ENCODE data around the genes MSX2, KIAA1191, CLTB, TSPAN17 and UNC5A.

- RRBS = no CpG with 5 or more reads among the region's 16 CpGs
Observed at GRCh38 chr5:174503407-174504244, 220.8 kb upstream of the MSX2 start.

DNA sequence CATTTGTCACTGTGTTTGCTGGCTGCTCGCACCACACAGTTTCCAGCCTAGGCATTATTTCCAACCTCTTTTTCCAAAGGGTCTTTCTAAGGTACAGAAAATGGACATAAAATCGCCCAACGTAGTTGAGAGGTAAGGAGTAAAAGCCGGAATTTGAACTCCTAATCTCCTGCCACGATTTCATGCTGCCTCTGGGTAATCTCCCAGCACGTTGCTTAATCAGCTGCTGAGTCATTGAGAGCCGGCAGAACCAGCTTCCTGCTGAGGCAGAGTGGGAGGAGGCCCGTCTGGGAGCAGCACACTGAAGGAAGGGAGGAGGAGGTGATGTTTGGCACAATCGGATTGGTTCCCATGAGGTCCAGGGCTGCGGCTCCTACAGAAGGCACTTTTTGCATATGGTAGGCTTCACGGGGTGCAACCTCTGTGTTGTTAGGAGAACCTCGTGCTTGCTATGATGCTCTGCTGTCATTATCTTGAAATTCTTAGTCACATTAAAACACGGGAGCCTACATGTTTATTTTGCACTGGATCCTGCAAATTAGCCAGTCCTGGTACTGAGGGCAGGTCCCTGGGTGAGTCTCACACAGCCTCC is 191.8 kb upstream of the MSX2 start:
- RRBS = 2% methylated on average over 4 of the region's 13 CpGs

DNA sequence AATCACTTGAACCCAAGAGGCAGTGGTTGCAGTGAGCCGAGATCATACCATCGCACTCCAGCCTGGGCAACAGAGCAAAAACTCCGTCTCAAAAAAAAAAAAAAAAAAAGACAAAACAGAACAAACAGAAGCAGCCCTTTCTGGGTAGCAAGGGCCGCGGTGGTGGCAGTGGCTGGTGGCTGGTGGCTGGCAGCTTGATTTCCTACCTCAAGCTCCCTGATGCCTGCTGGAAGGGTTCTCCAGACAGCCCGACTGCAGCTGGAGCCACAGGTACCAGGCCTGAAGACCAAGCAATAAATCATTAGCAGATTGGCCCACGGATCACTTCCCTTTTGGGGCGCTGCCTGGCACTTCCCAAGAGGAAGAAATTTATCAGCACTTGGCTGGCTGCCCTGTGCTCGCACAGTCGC is 116.0 kb upstream of the MSX2 start:
- RRBS = no CpG with 5 or more reads among the region's 10 CpGs

DNA sequence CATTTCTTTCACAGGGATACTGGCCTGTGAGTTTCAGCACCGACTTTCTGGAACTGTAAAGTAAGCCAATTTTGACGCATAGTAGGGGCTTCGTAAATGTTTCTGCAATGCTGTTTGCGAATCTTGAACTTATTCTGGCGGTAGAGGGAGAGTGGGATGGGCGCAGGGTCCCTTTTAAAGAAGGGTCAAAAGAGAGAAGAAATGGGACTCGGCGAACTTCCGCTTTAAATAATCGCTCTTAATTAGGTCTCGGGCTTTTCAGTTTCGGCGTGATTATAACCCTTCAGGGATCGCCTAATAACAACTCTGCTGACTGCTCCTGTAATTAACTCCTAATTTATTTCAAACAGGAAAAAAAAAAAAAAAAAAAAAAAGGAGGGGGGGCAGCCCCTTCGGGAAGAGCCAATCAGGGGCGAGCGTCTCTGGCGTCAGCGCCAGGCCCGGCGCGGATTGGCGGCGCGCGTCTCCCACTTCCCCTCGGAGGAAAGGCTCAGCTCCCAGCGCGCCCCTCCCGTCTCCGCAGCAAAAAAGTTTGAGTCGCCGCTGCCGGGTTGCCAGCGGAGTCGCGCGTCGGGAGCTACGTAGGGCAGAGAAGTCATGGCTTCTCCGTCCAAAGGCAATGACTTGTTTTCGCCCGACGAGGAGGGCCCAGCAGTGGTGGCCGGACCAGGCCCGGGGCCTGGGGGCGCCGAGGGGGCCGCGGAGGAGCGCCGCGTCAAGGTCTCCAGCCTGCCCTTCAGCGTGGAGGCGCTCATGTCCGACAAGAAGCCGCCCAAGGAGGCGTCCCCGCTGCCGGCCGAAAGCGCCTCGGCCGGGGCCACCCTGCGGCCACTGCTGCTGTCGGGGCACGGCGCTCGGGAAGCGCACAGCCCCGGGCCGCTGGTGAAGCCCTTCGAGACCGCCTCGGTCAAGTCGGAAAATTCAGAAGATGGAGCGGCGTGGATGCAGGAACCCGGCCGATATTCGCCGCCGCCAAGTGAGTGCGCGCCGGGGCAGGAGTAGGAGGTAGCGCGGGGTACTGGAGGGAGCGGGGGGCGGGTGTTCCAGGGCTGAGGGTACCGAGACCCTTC is at the start of gene MSX2:
Gene MSX2, plus strand, starts transcription at position 520 of the 1,070 bp plus-strand sequence.
- RRBS = 50% methylated on average over 42 of the region's 91 CpGs

GRCh38 chr5:174727656-174728034 is 3.3 kb downstream of the MSX2 start:
- RRBS = no CpG with 5 or more reads among the region's 3 CpGs

DNA sequence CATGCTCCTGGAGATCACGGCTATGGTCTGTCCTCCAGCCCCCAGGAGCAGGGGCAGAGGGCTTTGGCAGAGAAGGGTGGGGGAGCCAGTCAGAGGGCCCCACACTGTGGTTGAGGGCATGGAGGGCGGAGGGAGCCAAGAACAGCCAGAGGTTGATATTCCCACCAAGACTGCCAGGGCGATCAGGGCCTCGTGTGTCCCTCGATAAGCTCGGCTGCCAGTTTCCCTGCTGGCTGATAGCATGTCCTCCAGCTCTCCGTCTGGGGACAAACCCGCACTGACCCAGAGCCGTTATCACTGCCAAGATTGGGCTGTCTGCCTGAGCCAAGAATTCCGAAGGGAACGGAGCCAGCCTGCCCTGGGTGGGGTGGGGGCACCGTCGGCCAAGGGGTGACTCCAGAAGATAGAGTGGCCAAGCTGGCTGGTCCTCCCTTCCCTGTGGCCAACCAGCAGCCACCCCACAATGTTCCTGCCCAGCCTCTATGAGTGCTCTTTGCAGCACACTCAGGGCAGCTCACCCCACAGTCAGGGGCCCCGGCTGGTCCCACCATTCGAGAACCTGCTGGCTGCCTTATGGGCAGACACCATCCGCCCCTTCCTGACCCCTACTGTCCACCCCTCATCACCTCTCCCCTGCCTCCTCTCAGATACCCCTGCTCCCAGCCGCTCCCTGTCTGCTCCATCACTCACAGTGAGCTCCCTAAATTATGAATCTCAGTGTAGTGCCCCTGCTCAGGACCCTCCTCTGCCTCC is 29.4 kb downstream of the HRH2 start:
- RRBS = no CpG with 5 or more reads among the region's 17 CpGs

GRCh38 chr5:176034511-176034725 is 66.3 kb upstream of the THOC3 start:
- RRBS = no CpG with 5 or more reads among the region's 4 CpGs

- RRBS = no CpG with 5 or more reads among the region's 2 CpGs
Observed at GRCh38 chr5:176270229-176270708, 32.0 kb downstream of the SIMC1 start.

GRCh38 chr5:176361416-176362331 is at the start of gene KIAA1191:
TSS of gene KIAA1191 (minus strand) at chr5:176361764.
- RRBS = 1% methylated on average over 17 of the region's 60 CpGs

GRCh38 chr5:176385009-176386147 is 3.0 kb downstream of the NOP16 start:
- RRBS = no CpG with 5 or more reads among the region's 16 CpGs

DNA sequence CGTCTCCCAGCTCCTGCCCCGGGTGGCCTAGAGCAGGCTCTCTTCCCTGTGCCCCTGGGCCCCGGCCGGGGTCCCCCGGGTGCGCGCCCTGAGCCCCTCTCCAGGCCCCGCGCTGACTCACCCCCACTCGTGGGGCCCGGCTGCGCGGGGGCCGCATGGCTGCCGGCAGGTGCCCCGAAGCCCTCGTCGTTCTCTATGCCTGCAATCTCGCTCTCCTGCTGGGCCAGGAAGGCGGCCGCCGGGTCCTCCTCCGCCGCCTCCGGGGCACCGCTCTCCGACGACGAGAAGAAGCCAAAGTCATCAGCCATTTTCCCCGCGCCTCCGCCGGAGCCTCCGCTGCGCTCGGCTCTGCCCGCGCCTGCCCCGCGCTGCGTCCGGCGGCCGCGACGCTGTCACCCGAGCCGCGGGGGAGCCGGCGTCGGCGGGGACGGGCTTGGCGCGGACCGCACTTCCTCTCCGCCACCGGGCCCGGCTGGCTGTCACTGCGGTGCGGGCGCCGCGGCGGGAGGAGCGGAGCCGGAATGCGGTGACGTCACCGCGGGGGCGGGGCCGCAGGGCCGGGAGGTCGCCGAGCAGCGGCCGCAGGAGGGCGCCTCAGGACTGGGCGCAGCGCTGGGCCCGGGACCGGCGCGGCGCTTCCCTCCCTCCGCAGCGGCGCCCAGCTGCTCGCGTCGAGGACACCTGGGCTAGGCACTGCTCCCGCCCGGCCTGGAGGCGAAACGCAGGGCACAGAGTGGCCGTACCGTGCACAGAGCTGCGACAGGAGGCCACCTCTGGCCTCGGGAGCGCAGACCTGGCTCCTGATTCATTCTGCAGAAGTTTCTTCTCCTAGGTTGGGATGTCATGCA is at the start of gene CLTB:
Gene CLTB, minus strand, starts transcription at position 484 of the 848 bp plus-strand sequence.
- RRBS = 1% methylated on average over 80 of the region's 102 CpGs

- RRBS = 3% methylated on average over 20 of the region's 41 CpGs
Observed at GRCh38 chr5:176542099-176542902, 5.1 kb upstream of the RNF44 start.

GRCh38 chr5:176619316-176619657 is 9.3 kb upstream of the GPRIN1 start:
- RRBS = 23% methylated on average over 6 of the region's 20 CpGs

DNA sequence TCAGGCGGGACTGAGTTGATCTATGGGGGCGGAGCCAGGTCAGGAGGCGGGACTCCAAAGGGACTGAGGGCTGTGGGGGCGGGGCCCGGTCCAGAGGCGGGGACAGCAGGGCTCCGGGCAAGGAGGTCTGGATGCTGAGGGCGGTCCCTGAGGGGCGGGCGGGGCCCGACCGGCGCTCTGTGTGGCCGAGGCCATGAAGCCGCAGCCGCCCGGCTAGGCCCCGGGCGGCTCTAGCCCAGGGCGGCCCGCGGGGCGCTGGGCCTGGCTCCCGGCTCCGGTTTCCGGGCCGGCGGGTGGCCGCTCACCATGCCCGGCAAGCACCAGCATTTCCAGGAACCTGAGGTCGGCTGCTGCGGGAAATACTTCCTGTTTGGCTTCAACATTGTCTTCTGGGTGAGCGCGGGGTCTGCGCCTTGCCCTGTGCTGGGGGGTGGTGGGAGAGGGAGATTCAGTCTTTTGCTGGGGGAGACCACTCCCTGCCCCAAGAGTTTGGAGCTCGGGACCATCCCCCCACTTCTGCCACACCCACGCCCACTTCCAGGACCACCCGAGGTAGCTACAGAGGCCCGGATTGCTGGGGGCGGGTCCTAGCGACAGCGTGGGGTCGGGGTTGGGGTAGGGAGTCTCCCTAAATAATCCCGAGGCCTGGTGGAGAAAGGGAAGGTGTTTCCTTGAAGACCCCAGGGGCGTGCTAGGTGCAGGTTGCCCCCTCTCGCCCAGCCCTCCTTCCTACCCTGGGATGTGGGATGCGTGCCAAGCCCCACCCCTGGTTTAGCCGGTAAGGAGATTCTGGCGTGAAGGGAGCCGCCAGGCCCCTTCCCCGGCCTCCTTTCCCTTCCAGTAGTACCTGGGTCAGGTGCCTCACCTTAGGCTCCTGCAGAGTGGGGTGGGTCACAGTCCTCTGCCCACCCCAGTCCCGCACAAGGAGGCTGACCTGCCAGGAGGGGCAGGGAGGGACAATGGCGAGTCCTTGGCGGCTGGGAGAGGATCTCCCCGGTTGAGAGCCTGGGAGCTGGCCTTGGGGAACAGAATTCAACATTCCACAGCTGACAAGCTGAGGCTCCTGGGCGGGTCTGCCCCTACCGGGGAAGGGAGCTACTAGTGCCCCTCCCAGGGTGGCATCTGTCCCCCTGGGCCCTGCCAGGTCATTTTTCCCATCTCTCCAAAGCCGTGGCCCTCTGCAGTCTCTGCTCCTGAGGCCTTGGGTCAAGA is at the start of gene TSPAN17:
Gene TSPAN17, plus strand, starts transcription at position 175 of the 1,212 bp plus-strand sequence.
- RRBS = 6% methylated on average over 25 of the region's 58 CpGs

DNA sequence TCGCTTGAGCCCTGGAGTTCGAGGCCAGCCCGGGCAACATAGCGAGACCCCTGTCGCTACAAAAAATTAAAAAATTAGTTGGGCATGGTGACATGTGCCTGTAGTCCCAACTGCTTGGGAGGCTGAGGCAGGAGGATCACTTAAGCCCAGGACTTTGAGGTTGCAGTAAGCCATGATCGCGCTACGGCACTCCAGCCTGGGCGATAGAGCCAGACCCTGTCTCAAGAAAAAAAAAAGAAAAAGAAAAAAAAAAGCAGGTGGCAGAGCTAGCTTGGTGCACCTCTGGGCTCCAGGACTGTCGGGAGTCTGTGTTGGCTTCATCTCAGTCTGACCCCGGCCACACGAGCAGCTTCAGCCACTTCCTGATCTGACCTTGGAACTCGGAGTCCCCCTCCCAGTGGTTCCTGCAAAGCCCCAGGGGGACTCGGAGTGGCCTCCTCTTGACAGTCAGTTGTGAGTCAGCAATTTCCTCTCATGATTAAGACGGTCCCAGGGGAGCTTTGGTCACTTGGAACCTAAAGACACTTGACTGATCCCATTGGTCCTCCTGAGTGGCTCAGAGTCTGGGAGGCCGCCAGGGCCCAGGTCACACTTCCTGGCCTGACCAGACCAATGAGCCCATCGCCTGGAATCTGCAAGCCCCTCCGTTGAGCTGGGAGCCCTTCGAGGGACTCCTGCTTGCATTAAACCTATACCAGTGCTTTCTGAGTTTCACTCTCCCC is 28.9 kb downstream of the TSPAN17 start:
- RRBS = no CpG with 5 or more reads among the region's 19 CpGs

DNA sequence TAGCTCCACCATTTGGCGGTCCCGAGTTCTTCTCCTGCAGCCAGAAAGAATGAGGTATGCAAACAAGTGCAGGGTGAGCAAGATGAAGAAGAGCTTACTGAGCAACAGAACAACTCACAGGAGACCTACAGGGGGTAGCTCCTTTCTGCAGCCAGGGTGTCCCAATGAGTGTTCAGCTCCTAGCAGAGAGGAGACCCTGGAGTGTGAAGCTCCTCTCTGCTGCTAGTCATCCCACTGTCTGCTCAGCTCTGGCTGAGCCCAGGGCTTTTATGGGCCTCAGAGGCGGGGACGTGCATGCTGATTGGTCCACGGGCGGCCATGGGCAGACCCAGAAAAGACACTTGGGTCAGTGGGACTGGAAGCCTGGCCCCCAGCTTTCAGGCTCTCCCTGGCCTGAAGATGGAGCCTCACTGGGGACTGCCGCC is 40.5 kb downstream of the TSPAN17 start:
- RRBS = no CpG with 5 or more reads among the region's 7 CpGs

GRCh38 chr5:176809493-176810682 is at the start of gene UNC5A:
TSS of gene UNC5A (plus strand) at chr5:176810559.
- RRBS = 1% methylated on average over 70 of the region's 129 CpGs

DNA sequence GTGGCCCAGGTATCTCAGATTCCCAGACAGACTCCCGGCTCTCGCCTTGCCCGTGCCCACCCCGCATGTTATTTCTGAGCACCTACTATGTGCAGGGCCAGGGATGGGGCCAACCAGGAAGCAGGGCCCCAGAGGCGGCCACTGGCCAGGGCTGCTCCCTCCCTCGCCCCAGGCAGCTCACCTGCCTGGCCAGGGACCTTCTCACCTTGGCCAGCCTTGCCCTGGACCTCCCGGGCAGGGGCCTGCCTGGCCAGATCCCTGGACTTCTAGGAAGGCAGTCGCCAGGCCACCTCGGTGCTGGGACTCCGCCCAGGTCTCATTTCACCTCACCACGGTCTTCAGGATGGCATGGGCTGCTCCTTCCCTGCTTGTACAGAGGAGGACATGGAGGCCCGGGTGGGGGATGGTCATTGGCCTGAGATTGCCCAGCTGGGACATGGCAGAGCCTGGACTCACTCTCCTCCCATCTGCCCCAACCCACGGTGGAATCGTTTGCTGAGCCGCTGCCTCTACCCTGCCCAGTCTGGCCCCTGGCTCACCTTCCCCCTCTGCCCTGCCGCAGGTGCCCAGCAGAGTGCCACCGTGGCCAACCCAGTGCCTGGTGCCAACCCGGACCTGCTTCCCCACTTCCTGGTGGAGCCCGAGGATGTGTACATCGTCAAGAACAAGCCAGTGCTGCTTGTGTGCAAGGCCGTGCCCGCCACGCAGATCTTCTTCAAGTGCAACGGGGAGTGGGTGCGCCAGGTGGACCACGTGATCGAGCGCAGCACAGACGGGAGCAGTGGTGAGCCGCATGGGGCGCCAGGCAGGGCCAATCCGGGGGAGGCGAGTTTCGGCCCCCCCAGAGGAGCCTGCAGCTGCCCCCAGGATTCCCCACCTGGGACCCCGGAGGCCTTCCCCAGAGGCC is 36.8 kb downstream of the HK3 start:
- RRBS = 32% methylated on average over 4 of the region's 35 CpGs

GRCh38 chr5:177065532-177065840 is 21.2 kb upstream of the FGFR4 start:
- RRBS = no CpG with 5 or more reads among the region's 5 CpGs

Data from PFSK-1 (cell line).